Right atrium auricular region (tissue), 2 donors: Measurements from ENCODE around the gene SNAI1.

DNA sequence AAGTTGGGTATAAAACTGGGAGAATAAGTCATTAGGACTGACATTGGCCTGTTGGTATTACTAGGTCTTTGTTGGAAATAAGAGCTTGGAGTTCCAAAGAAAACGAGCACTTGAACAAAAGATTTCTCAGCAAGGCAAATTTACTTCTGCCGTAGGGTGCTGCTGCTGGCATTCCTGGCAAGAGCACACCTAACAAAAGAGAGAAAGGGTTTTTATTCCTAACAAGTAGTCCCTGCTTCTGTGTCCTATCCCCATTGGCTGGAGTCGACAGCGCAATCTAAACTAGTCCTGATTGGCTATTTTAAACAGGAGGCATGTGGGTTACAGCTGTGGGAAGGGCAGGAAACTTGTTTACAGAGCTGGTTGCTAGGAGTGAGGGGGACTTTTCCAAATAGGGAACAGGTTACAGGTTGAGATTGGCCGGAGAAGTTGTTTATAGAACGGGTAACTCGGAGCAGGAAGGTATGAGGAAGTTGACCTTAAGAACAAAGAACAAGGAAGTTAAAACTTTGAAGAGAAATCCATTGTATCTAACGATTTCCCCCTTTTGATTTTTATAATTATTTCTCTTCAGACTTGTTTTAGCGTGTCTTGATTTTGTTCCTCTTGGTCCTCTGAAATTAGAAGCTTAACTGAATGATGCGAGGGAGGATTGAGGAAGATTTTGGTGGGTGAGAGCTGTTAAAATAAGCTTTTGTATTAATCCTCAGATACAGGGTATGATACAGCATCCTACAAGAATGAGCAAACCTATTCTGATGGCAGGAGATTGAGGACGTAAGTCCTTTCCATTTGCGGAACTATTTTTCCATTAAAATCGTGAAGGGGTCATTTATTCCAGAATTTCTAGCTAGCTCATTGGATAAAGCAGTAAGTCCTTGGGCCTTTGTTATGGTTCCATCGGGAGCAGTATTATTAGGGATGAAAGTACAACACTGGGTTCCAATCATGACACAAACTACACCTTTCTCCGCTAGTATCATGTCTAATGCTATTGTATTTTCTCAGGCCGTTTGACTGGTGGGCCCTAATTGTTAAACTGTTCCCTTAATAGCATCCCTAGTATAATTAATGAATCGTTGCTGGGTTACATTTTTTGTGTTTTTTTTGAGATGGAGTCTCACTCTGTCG, 3.5 kb upstream of the ZNFX1 start:
- PRO-cap: no peak
- RAMPAGE, long total RNA, 2 experiments: no peak in any of the 2 experiments

DNA sequence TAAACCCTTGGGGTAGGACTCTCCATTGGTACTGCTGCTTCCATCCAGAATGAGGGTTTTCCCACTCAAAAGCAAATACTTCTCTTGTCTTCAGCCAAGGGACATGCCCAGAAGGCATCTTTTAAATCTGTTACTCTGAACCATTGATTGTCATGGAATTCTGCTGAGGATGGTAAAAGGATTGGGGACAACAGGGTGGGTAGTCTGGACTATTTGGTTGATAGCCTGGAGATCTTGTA, 6.2 kb upstream of the ZNFX1 start:
- PRO-cap: no peak
- RAMPAGE, long total RNA, 2 experiments: no peak in any of the 2 experiments

- PRO-cap: no peak
- RAMPAGE, long total RNA, 2 experiments: no peak in any of the 2 experiments
These were observed 75.5 kb upstream of the ZNFX1 start for GRCh38 chr20:49353407-49353684.

DNA sequence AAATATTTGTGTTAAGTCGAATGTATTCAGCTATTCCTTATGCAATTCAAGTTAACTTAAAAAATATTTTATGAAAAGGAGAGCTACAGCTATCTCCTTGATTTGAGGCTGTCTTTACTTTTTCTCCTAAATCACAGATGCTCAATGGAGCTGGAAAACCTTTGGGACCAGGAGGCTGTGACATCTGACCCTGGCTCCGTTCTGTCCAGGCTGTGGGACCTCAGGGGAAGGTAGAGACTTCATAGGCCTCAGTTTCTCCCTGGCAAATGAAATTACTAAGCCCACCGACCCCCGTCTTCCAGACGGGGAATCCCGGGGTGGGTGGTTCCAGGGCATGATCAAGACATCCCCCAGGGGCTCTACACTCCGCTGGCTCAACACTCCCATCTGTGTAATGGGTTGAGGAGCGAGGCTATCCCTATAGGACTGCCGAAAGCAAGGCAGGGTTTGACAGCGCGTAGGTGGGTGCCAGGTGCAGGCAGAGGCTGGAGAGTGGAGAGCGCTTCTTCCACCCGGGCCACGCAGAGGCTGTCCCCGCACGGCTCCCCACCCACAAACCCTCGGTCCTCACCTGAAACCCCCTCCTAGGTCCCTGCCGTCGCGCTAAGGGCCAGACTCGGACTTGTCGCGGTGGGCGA, 661 bp downstream of the PTGIS start:
- PRO-cap: no peak
- RAMPAGE, long total RNA, 2 experiments: no peak in any of the 2 experiments

- PRO-cap: no peak
- RAMPAGE, long total RNA, 2 experiments: no peak in any of the 2 experiments
These were observed 68.2 kb upstream of the PTGIS start for GRCh38 chr20:49635857-49636890.

GRCh38 chr20:49717504-49718161, 4.0 kb upstream of the B4GALT5 start:
- PRO-cap: no peak
- RAMPAGE, long total RNA, 2 experiments: no peak in any of the 2 experiments

DNA sequence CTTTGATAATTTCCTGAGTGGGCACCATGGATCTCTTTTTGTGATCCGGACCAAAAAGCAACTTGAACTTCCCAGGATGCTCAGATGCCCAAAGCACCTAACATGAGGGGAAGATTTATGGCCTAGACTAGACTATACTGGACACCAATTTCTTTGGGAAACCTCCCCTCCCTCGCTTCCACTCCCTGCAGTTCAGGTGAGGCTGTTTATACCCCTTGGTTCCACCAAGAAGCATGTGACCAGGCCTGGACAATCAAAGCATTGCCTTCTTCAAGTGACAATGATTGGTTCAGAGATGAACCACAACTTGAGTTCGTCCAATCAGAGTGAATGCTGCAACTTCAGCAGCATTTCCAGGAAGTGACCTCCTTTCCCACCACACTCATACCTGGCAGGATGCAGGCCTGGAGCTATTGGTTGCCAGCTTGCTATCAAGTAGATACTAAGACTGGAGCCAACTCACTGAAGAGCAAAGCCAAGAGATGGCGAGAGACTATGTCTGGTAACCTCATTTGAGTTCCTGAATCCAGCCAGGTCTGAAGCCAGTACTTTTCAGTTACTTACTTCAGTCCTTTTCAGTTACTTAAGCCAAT, 45.6 kb upstream of the SLC9A8 start:
- PRO-cap: no peak
- RAMPAGE, long total RNA, 2 experiments: no peak in any of the 2 experiments

- PRO-cap: no peak
- RAMPAGE, long total RNA, 2 experiments: no peak in any of the 2 experiments
These were observed 38.5 kb downstream of the SLC9A8 start for GRCh38 chr20:49851017-49851702.

DNA sequence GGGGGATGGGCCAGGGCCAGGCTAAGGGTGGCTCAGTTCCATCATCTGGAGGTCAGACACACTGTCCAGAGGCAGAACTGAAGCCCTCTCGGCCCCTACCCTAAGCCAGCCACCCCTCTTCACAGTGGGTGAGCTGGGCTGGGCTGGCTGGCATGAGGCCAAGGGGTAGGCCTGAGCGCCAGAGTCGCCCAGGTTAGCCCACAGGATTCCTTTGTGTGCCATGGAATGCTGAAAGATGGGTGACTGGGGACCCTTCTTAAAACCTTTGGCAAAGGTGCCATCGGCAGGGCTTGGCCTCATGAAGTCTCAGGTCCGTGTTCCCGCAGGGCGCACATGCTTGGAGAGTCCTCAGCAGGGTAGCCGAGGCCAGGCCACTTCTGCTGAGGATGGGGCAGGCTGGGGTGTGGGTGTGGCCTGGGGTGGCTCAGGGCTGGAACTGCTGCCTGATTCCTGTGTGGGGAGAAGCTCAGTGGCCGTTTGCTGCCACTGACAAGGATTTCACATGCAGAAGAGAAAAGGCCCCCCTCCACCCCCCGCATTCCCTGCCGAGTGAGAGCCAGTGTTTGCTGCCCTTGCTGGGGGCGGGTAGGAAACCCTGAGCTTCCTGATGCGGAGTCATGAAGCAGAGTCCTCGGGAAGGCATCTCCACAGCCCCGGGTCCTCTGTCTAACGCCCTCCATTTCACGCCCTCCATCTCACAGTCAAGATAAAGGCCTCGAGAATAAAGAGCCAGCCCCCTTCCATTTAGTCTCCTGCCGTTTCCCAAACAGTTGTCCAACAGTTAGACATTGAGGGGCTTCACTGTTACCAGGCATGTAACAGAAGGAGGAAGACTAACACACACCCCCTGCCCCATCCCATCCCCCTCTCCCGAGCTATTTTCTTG, 24.4 kb downstream of the SPATA2 start:
- PRO-cap: no peak
- RAMPAGE, long total RNA, 2 experiments: no peak in any of the 2 experiments

DNA sequence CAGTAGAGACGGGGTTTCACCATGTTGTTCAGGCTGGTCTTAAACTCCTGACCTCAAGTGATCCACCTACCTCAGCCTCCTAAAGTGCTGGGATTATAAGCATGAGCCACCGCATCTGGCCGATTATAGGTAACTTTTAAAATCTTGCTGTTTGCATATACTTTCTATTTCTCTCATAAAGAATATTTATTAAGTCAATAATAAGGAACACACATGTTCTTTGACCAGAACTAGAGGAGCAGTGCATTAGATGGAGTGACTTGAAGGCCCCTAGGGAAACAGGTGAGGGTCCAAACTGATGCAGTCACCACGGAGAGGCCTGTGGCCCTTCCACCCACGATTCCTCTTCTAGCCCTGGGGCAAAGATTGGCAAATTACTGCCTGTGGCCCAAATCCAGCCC, 19.8 kb downstream of the SPATA2 start:
- PRO-cap: no peak
- RAMPAGE, long total RNA, 2 experiments: no peak in any of the 2 experiments

DNA sequence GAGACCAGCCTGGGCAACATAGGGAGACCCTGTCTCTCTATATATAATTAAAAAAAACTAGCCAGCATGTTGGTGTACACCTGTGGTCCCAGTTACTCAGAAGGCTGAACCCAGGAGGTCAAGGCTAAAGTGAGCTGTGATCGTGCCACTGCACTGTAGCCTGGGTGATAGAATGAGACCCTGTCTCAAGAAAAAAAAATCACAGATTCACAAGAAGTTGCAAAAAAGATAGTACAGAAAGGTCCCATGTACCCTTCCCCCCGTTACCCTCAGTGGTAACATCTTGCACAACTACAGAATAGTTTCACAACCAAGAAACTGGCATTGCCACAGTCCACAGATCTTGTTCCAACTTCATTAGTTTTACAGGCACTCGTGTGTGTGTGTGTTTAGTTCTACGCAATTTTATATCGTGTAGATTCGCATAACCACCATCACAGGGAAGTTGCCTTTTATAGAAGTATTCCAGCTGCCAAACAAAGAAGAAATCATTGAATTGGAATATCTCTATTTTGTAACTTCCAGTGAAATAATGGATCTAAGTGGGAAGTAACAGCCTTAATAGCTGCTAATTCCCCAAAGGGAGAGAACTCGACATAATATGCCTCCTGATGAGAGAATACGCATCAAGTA, 19.1 kb downstream of the SPATA2 start:
- PRO-cap: no peak
- RAMPAGE, long total RNA, 2 experiments: no peak in any of the 2 experiments

- PRO-cap: no peak
- RAMPAGE, long total RNA, 2 experiments: no peak in any of the 2 experiments
These were observed 13.5 kb upstream of the SNAI1 start for GRCh38 chr20:49969285-49969683.

GRCh38 chr20:49982194-49983370, at the start of gene SNAI1:
TSS of gene SNAI1 (plus strand) at chr20:49982980.
- PRO-cap: bidirectional peak, plus-strand start at chr20:49982562, minus-strand start at chr20:49982488; bidirectional peak, plus-strand start at chr20:49982980, minus-strand start at chr20:49982849
- RAMPAGE, long total RNA, 2 experiments: start-site peak on the plus strand in 2 of 2 experiments, at chr20:49982974-49983036 at its widest, 15 to 22 reads per replicate

DNA sequence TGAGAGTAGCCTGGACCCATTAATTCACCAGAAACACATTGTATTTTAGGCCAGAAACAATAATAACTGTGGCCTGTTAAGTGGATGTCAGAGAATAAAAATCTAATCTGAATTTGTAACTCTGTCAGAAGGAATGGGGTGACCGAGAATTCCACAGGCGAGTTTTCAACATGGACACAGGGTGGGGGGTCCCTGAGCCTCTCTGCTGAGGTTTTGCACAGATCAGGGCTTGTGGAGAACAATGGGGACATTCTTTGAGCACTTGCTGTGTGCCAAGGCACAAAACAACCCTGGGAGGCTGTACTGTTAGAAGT, 44.0 kb downstream of the SNAI1 start:
- PRO-cap: no peak
- RAMPAGE, long total RNA, 2 experiments: no peak in any of the 2 experiments

- PRO-cap: unidirectional peak, plus-strand start at chr20:50030190; unidirectional peak, plus-strand start at chr20:50030242
- RAMPAGE, long total RNA, 2 experiments: no peak in any of the 2 experiments
These were observed 47.2 kb downstream of the SNAI1 start for GRCh38 chr20:50029763-50030574.

DNA sequence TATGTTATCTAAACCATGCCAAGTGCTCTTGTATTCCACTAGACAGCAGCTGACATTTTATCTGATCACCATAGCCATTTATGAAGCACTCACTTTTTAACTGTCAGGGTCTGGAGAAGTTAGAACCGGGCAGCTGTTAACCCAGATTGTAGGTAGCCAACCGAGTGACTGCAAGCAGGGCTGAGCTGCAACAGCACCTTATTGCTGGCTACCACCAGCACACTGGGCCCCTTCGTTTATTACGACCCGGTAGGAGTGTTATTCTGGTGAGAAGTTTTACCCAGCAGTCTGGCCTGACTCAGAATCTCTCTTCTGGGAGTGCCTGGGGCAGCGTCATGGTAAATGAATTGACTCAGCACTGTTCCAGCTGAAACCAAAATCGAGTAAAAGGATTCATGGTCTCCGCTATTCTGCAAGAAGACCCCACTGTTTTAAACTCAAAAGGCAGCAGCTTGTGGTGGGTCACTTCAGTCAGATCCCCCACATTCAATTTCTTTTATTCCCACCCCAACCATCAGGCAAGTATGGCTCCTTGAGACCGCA, 1.7 kb downstream of the UBE2V1 start:
- PRO-cap: no peak
- RAMPAGE, long total RNA, 2 experiments: no peak in any of the 2 experiments

GRCh38 chr20:50112079-50113028, 596 bp downstream of the UBE2V1 start:
- PRO-cap: bidirectional peak, plus-strand start at chr20:50112775, minus-strand start at chr20:50112719
- RAMPAGE, long total RNA, 2 experiments: no peak in any of the 2 experiments

DNA sequence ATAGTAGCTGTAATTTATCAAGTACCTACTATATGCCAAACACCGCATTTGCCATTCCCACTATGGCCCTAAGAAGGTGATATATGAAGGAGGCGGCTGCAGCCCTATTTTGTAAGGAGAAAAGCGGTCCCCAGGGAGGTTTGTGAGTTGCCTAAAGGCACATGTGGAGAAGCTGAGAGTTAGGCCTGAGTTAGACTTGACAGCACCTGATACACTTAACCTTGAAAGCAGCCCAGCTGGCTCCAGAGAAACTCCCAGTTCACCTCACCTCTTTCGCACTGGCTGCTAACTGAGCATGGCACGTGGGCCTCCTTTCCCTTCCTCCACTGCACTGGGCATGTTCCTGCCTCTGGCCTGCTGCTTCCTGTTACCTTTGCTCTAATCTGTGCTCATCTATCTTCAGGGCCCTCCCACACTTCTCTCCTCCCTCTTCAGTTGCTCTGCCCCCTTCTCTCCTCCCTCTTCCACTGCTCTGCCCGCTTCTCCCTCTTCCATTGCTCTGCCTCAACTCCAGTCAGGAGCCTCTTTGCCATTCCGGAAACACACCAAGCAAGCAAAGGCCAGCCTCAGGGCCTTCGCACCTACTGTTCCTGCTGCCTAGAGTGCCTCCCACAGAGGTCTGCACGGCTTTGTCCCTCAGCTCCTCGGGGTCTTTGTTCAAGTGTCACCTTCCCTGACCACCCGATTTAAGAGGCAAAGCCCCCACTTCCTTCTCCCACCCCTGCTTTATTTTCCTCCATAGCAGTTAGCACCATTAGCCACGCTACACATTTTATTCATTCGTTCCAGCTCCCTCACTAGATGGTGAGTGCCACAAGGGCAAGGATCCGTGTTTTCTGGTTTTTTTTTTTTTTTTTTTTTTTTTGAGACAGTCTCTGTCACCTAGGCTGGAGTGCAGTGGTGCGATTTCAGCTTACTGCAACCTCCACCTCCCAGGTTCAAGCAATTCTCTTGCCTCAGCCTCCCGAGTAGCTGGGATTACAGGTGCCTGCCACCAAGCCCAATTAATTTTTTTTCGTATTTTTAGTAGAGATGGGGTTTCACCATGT, 13.9 kb upstream of the UBE2V1 start:
- PRO-cap: no peak
- RAMPAGE, long total RNA, 2 experiments: no peak in any of the 2 experiments

- PRO-cap: no peak
- RAMPAGE, long total RNA, 2 experiments: no peak in any of the 2 experiments
These were observed 806 bp upstream of the PEDS1 start for GRCh38 chr20:50154193-50154864.

DNA sequence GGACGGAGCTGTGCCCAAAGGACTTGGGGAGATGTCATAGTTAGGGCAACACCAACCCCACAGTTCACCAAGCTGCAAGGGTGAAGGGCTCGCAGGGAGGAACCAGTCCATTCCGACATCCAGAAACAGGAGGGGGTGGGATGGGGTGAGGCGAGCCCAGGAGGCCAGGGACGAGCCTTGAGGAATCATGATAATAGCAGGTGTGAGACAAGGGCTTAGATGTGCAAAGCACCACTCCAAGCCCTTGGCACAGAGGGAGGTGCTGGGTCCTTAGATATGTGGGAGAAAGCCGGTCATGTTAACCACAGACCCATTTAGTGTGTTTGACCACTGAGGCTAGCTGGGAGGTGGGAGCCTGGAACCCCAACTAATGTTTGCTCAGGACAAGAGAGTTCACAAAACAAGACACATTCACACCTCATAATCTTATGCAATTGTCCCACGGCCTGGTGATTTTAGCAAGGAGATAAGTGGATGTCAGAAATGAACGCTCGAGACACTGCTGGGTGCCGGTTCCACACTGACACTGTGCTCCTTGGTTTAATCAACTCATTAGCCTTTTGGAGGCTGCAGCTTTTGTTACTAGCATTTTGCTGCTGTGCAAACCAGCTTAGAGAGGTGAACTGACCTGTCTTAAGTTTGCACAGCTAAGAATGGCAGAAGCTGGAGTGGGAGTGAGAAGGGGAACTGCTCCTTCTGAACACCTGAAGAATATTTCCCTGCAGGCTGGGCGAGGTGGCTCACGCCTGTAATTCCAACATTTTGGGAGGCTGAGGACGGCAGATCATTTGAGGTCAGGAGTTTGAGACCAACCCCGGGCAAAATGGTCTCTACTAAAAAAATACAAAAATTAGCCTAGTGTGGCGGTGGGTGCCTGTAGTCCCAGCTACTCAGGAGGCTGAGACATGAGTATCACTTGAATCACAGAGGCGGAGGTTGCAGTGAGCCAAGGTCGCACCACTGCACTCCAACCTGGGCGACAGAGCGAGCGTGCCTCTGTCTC, 4.7 kb downstream of the CEBPB start:
- PRO-cap: no peak
- RAMPAGE, long total RNA, 2 experiments: no peak in any of the 2 experiments